ENCODE results near the genes ALG14, PALMD and SLC35A3.

DNA sequence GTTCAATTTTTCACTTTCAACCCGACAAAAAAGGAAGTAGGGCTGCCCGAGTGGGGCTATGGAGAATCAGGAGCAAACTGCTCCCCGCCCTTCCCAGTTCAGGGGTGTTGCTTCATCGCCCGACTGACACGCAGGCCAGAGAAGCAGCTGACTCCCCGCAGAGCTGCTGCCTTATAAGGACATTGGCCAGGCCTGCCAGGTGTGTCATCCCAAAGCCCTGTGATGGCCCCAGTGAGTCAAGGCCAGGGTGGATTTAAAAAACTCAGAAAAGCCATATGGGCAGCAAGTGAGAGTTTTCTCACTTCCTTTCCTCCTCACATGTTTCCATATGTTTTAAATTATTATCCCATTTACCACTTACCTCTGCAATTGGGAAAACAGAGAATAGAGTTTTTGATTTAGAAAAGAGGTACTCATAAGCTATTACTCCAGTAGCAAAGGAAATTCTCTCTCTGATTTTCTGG is 106.4 kb upstream of the SLC44A3 start:
- PRO-cap = bidirectional peak, plus-strand start at position 256 of the sequence, minus-strand start at position 79 of the sequence

DNA sequence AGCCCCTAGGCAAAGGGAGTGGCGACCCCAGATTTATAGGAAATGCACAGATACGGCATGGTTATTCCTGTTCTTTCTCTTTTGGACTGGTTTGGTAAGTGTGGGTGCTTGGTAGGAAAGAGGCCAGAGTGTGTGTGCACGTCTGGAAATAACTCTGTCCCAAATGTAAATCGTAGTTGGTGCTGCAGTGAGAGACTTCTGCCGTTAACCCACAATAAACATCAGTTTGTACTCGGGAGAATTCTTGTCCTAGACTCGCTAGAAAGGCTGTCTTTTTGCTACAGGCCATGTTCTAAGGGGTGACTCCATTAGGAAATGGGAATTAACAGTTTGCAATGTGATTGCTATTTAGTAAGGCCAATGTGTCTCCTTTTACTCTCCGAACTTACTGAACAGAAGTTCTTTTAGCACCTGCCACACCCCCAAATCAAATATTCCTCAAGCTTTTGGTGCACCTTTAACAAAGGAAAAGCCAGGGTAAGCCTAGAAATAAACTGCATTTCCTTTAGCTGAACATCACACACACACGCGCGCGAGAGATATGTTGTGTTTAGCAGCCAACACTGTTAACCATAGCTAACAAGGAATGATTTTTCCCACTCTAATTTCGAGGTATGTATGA is 917 bp downstream of the SLC44A3 start:
- PRO-cap = bidirectional peak, plus-strand start at position 70 of the sequence, minus-strand start at position 88 of the sequence

DNA sequence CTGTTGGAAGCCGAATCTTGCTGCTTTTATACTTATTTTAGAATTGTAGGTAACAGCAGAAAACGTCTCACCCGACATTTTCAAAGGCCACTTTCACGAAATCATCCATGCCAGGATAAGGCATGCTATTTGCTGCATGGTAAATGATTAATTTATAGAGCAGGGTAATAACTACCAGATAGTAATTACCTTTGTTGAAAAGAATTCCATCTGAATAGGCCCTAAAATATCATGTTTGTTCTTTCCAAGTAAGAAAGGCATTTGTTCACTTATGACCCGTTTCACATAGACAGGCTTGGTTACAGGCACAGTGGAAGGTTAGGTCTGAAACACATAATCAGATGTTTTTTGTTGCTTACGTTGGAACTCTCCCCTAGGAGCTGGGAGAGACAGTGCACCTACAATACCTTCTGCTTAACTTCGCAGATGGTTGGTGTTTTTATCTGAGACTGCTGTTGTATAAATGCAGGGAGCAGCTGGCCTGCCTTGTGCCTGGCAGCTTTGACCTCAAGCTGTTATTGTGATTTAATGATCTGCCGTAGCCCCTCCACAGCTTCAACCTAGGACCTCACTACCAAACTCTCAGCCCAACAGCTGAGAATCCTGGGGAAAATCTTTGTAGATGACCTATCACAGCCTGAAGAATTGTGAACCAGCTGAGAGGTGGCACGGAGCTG is 1.6 kb downstream of the SLC44A3 start:
- PRO-cap = unidirectional peak, minus-strand start at position 103 of the sequence

DNA sequence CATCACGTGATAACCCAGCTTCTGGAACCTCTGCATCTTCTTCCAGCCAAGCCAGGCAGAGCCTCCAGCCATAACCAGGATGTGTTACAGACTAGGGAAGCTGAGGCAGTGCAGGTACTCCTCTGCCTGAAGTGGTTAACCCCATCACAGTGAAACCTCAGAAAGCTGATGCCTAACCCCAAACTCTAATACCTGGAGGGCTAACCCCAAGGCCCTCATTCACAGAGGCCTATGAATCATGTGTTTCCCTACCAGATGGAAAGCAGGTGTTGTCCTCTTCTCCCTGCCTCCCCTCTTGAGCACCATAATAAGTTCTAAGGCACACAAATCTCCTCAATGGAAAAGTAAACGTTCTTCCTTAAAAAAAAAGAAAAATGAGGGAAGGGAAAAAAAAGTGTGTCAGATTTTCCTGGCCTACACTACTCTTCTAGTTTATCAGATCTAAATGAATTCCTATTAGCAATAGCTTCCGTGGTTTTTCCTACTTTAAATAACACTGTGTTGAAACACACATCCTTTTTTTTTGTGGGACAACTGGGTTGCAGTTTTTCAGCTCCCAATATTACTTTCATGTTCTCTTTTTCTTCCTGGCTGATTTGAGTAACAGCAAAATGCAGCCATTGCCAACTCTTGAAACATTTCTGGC is 43.1 kb downstream of the SLC44A3 start:
- PRO-cap = no peak

DNA sequence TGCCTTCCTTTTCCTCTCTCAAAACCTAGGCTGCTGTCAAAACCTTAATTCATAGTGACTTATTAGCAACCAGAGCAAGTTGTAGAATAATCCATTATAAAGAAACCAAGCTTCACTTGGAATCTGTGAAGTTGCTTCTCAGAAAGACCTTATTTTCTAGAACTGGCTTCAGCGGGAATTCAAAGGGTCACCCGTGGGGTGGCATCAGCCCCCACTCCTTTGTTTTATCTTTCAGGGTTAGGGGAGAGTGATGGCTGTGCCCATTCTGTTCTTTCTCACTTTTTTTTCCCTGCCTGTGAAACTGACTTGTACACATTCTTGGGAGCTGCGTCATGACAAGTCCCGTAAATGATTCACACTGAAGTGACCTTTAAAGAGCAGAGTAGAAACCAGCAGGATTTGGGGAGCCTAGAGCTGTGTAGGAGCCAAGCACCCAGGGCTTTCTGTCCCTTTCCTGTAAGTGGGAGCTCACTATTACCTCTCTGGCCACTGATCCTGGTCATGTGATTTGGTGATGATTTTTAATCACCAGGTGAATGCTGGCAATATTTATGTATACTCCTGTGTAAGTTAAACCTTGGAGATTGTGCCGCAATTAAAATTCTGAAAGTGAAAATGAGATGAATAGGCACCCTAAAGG is 43.8 kb downstream of the SLC44A3 start:
- PRO-cap = bidirectional peak, plus-strand start at position 395 of the sequence, minus-strand start at position 287 of the sequence; unidirectional peak, minus-strand start at position 441 of the sequence

- PRO-cap = no peak
Observed at GRCh38 chr1:94864585-94865326, 44.6 kb downstream of the SLC44A3 start.

DNA sequence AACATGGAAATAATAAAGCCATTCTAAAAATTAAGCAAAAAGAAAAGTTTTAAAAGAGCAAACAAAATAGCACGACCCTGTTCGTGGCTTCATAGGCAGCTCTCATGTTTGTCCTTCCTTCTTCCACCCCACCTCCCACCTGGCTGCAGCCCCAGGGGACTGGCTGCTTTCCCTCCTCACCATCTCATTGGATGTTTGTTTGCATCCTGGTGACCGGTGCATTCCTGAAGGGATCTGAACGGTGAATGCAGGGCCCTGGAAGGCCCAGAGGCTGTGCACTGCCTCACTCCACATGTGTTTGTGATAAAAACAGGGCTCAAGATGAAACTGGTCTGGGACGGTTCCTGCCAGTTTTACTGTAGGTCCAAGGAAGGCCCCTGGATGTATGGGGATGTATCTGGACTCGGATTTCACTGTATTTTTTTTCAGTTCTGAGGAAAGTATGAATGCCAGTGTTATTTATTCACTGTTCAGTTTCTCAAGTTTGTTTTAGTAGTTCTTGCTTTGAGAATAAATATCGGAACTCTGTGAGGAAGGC is 42.8 kb downstream of the CNN3 start:
- PRO-cap = no peak

GRCh38 chr1:94929085-94929800 is 2.3 kb upstream of the CNN3 start:
- PRO-cap = no peak

DNA sequence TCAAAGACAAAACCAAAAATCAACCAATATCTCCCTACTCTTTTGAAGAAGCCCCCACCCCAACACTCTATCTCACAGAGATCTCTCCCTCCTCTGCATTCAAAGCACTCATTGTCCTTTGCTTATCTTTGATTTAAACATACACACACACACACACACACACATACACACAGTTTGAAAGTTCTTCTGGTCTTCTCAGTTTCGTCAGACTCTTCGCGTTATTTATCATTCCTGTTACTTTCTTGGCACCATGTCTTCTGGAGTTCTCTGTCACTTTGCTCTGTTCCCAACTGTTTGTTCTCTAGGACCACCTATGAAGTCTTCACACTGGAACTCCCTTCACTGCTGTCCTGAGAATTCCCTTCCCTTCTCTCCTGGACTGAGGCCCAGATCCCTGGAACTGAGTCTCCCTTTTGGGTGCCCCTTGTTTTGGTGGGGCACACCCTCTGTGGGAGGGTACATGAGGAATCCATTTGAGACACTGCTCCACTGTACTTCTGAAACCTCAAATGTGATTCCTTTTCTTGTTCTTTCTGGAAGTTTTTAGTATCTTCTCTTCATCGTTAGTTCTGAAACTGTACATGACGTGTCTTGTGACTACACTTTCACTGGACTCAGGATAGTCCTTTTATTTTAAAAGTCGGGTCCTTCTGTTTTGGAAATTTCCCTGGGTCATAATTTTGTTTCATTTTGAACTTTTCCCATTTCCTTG is 30.4 kb downstream of the ALG14 start:
- PRO-cap = no peak

- PRO-cap = bidirectional peak, plus-strand start at chr1:95072663, minus-strand start at chr1:95072616; bidirectional peak, plus-strand start at chr1:95073008, minus-strand start at chr1:95072951
Observed at GRCh38 chr1:95071961-95073135, at the start of gene ALG14. Gene ALG14 (minus strand): TSS chr1:95072951.

DNA sequence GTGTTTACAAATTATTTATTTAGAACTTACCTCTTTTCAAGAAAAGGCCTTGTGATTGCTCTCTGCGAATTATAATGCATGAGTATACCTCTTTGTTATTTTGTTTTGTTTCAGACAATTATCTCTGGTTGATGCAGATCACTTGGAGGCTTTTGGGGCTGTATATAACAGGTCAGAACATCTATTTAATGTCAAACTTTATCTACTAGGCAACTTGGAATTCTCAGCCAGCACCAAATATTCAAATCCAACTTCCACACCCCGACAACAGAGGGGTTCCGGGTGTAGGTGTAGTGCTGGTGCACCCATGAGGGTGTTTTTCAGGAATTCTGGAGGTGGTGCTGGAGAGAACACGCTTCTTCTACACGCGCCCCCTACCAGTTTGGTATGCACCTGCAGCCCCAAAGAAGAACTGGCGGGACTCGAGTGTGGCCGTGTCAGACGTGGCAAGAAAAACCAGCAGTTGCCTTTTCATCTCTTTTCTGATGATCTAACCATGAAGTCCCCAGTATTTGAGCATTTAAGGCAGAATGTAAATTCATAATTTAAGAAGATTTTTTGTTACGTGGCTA is 575 bp upstream of the TLCD4 start:
- PRO-cap = bidirectional peak, plus-strand start at position 404 of the sequence, minus-strand start at position 331 of the sequence

GRCh38 chr1:95625314-95625589 is 391.2 kb downstream of the RWDD3 start:
- PRO-cap = no peak

DNA sequence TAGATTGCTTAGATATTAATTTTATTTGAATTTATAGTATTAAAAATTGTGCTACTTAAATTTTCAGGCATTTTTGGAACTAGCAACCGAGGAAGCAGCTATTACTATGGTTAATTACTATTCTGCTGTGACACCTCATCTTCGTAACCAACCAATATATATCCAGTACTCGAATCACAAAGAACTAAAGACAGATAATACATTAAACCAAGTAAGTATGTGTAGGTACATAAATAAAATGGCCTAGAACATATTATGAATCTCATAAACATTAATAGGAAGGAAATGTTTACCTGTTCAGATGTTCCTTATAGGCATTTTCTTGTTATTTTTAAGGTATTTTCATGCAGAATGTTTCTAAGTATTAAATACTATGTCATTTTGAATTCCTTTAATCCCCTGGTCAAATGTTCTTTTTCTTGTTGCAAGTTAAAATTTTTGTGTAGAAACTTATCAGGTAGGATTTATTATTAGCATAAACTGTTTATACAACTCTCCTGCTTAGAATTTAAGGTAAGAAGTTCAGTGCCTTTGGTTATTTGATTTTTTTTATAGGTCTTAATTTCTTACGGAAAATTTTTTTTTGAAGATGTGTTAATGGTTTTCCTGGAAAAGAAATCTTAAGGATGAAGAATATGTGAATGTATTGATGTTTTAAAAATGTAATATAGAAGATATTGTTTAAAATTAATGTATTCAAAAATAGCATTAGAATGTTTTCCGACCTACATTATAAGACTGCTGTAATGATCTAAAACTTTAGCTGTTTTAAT is 49.2 kb downstream of the PTBP2 start:
- PRO-cap = no peak

DNA sequence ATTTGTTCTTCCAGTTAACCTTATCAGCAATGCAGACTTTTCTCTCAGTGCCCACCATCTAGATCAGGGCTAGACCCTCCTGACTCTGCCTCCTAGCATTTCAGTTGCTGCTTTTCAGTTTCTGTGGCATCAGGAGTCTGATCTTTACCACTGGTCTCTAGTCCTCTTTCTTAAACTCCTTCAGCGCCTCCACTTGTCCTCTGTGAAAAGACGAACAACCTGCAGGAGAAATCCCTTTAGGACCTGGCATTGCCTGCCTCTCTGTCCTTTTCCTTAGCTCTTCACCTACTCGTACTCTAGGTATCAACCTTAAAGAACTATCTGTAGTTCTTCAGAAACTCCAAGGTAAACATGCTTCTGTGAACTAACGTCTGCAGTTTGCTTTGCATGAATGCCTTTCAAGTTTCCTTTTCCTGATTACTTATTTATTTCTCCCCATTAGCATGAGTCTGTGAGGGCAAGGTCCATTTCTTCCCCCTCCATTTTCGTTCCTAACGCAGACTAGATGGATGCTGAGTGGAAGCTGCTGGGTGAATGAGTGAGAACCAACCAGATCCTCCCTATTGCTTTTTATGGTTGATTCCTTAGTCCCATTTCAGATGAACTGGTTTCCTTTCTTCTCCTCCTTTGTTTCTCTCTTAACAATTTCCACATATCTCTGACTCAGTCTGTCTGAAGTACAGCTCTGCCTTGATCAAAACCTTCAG is 71.9 kb downstream of the SNX7 start:
- PRO-cap = bidirectional peak, plus-strand start at position 482 of the sequence, minus-strand start at position 397 of the sequence

GRCh38 chr1:99638739-99639267 is 7.1 kb upstream of the PALMD start:
- PRO-cap = no peak

- PRO-cap = bidirectional peak, plus-strand start at chr1:99646113, minus-strand start at chr1:99645860; unidirectional peak, minus-strand start at chr1:99646454
Observed at GRCh38 chr1:99645562-99646814, at the start of gene PALMD. Gene PALMD (plus strand): TSS chr1:99646113.

- PRO-cap = unidirectional peak, plus-strand start at chr1:99660036
Observed at GRCh38 chr1:99659597-99660278, 13.8 kb downstream of the PALMD start.

DNA sequence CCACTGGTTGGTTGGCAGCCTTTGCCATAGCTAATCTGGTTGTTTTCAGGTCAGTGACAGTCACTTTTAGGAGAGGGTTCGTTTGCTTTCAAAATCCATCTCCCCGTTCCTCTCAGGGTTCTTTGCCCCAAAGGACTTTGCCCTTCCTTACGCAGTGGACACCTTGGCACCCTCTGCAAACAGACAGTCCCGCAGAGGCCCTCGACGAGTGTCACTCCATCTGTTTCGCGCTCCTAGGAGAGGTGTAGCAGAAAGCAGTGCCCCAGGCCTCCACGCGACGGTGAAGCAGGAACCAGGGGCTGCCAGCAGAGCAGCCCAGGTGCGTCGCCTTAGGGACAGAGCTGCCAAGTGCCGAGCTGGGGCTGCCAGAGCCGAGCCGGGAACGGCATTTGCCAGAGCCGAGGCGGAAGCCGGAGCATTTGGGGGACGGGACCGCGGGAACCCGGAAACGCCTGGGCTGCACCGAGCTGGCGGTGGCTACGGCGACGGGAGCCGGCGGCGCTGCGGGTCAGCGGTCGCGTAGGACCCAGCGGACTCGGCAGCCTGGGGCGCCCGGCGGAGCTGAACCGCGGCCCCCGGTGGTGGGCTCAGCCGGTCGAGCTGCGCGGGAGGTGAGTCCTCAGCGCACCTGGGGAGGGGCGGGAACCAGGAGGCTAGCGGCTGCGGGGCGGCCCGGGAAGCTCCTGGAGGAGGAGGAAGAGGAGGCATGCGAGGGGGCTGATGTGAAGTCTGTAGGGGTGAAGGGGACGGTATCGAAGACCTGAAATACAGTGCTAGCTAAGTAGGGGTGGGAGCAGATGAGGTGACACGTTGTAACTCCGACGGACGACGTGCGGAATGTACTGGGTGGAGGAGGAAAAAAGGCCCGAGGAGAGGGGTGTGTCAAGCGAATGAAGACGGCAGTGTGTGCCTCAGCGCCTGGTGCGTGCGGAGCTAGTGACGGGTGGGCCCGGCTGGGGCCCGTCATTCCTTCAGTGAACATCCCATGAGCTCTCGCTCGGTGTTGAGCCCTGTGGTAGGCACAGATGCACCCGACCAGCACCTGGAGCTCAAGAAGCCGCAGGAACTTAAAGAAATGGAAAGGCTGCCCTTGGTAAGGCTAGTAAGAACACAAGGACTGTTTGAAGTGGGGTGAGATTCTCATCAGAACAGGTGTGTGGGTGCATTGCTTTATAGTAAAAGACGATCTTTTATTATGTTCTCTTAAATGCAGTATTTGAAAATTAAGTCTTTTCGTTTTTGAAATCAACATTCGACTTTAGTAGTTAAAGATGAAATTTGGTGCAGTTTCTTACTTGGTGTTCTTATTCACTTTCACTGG is at the start of gene SLC35A3:
Gene SLC35A3 (plus strand): TSS at position 445 of the 1,321 bp plus-strand sequence.
- PRO-cap = unidirectional peak, plus-strand start at position 186 of the sequence; bidirectional peak, plus-strand start at position 462 of the sequence, minus-strand start at position 350 of the sequence; bidirectional peak, plus-strand start at position 966 of the sequence, minus-strand start at position 832 of the sequence

- PRO-cap = bidirectional peak, plus-strand start at chr1:100038430, minus-strand start at chr1:100038368; bidirectional peak, plus-strand start at chr1:100038896, minus-strand start at chr1:100038834
Observed at GRCh38 chr1:100038229-100039079, 559 bp downstream of the MFSD14A start.

DNA sequence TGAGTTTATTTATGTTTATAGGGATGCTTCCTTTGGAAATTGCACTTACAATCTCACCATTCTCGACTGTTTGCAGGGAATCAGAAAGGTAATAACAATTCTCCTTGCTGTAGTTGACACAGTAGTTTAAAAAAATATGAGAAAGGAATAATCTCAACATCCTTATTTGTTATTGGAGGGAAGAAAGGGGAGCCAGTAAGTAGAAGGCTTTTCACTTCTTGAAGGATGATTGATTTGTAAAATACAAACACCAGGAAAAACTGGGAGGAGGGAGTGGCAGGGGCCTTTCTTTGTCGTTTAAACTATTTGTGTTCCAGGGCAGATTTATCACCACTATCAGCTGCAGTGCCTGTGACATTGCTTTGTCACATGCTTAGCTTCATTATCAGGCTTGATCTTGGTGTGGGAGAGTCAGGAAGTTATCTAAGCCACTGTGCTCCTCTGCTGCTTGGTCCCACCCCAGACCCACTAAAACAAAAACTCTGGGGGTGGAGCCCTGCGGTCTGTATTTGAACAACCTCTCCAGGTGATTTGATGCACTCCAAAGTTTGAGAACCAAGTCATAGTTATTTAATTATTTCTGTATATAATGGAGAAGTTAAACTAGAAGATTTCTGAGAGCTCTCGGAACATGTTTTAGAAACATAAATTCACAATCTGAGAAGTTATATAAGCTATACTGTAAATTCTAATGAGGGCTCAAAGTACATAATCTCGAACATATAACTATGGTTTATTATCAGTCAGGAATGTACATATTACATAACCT is 87.8 kb downstream of the CDC14A start:
- PRO-cap = no peak